Colonic mucosa (tissue), 1 donor: ENCODE data around the genes RNF13 and CLRN1.

DNA sequence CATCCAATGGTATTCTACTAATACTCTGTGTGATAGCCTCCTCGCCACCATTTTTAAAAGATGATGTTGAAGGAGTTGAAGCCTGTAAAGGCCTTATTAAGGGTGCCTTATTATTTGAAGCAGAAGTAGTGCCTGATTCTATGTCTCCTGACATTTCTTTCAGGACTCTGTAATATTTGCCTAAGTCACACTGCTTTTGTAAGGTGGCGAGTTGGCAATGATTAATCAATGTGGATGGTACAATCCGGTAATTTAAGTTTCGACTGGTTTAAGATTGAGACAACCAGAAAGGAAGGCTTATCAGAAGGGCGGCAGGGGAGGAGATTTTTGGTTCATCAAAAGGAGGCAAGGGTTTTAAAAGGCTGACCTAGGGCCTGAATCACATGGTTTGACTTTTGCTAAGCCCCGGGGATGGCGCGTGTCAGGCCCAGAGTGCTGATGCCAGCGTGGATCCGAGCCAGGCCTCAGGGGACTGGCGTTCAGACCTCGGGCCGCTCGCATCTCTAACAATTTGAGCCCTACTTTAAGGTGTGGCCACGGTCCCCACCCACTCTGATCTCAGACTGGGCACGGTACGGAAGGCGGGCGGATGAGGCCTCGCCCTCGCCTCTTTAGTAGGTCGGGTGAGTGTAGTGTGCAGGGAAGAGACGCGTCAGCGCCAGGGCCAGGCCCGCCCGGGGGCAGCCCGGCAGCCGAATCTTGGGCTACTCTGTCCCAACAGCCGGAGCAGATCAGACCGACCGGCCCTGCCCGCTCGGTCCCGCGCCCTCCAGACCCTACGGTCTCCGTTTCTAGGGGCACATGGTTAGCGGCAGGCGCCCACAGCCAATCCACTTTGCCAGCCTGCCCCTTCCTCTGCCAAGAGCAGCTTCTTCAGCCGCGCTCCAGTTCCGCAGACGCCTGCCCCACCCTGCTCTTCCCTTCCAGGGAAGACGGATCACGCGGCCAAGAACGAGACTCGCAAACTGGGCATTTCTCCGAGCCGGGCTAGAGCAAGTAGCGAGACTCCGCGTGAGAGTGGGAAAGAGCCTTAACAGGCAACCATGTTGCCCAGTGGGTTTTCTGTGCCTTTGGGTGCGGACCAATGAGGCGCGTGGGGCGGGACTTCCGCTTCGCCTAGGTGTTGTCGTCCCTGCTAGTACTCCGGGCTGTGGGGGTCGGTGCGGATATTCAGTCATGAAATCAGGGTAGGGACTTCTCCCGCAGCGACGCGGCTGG, at the start of gene RNF13:
RNF13 (plus strand) TSS at position 1,115 of the 1,218 bp plus-strand sequence.
- PRO-cap: bidirectional peak, plus-strand start at position 617 of the sequence, minus-strand start at position 474 of the sequence; bidirectional peak, plus-strand start at position 1,138 of the sequence, minus-strand start at position 898 of the sequence

DNA sequence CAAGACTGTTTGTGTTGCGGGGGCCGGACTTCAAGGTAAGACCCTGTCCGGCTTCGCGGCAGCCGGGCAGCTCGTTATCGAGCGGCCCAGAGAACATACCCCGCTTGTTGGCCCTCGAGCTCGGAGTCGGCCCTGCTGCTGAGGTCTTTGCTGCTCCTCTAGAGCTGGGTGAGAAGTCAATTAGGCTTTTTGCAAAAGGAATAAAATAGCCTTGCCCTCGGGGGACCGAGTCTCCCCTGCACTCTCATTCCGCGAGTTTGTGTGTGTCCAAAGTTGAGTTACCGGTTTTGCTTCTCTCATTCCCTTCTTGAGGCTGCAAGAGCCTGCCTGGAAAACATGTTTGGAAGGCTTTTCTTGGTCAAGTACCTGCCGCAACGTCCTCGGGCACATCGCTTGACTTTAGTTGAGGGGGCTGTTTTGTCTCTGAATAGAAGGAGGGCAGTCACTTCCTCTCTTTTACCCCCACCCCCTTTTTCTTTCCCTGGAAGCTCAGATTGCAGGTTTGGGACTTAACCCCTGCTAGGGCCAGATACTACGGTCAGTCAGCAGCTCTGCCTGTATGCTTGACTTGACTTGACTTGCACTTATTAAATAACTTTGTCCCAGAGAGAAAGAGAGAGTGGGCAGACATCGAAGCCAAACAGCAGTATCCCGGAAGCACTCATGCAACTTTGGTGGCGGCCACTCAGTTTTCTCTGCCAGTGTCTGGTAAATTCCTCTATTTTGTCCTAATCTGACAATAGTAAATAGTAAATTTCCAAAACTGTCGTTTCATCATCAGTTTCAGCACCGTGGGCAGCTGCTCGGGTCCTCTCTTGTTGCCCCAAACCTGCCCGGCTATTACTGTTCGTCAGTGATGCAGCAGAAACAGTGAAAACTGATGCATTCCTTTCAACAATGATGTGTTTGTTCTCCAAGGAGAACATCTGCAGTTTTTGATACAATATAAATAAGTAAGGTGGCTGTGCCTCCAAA, 591 bp downstream of the RNF13 start:
- PRO-cap: bidirectional peak, plus-strand start at position 507 of the sequence, minus-strand start at position 391 of the sequence; unidirectional peak, minus-strand start at position 665 of the sequence; unidirectional peak, minus-strand start at position 697 of the sequence

DNA sequence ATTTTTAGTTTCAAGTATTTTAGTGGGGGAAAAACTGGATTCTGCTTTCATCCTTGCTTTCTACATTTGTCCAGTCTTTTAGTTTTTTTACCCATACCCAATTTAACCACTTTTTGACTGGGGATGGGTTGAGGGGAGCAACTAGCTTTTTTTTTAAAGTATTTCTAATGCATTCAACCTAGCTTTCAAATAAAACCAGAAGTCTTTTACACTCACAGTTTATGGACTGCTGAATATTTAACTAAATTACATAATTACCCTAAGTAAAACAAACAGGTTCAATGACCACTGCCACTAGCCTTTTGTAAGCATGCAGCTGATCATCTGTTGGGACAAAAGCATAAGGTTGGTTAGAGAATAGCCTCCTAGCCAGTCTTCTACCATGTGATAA, 13.4 kb downstream of the PFN2 start:
- PRO-cap: no peak

GRCh38 chr3:149958323-149958724, 12.4 kb downstream of the PFN2 start:
- PRO-cap: no peak

GRCh38 chr3:150384599-150385261, 23.4 kb upstream of the TSC22D2 start:
- PRO-cap: no peak

- PRO-cap: no peak
These were observed 22.7 kb upstream of the TSC22D2 start for GRCh38 chr3:150385262-150385864.

GRCh38 chr3:150411441-150411887, 3.4 kb downstream of the TSC22D2 start:
- PRO-cap: no peak

GRCh38 chr3:150433781-150434430, 25.8 kb downstream of the TSC22D2 start:
- PRO-cap: no peak

GRCh38 chr3:150541120-150541969, 5.0 kb downstream of the SERP1 start:
- PRO-cap: no peak

DNA sequence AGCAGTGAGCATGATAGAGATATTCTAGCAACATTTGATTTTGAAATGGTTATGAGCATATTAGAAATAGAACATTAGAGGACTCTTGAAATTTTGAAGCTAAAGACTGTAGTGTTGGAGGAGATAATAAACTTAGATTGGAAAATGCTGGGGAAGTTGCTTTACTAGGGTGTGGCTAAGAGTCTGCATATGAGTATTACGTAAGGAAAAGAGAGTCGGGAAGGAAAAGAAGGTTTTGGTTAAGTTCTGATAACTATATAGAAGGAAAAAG, 711 bp downstream of the EIF2A start:
- PRO-cap: unidirectional peak, minus-strand start at position 128 of the sequence

GRCh38 chr3:150607262-150607839, 4.2 kb downstream of the SELENOT start:
- PRO-cap: no peak

- PRO-cap: no peak
These were observed 32.3 kb downstream of the SELENOT start for GRCh38 chr3:150635404-150635896.

DNA sequence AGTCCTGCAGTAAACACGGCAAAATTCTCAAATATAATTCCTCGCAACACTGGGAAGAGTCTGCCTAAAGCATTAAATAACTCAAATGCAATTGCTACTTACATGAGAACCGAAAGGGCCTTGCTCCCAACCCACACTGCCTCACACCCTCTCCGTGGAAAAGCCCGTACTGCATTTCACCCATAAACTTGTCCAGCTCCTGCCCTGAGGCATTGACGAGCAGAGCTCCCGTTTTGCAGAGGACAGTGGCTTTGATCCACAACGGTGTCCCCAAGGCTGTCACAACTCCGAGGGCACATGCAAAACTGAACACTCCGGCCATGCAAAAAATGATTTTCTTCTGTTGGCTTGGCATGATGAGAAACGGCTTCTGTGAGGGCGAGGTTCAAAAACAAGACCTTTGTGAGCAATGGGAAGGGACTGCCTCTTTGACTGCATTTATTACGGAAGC, at the start of gene CLRN1:
CLRN1 (minus strand) TSS at position 374 of the 451 bp plus-strand sequence.
- PRO-cap: no peak

- PRO-cap: no peak
These were observed 315 bp upstream of the CLRN1 start for GRCh38 chr3:150972905-150973178.

DNA sequence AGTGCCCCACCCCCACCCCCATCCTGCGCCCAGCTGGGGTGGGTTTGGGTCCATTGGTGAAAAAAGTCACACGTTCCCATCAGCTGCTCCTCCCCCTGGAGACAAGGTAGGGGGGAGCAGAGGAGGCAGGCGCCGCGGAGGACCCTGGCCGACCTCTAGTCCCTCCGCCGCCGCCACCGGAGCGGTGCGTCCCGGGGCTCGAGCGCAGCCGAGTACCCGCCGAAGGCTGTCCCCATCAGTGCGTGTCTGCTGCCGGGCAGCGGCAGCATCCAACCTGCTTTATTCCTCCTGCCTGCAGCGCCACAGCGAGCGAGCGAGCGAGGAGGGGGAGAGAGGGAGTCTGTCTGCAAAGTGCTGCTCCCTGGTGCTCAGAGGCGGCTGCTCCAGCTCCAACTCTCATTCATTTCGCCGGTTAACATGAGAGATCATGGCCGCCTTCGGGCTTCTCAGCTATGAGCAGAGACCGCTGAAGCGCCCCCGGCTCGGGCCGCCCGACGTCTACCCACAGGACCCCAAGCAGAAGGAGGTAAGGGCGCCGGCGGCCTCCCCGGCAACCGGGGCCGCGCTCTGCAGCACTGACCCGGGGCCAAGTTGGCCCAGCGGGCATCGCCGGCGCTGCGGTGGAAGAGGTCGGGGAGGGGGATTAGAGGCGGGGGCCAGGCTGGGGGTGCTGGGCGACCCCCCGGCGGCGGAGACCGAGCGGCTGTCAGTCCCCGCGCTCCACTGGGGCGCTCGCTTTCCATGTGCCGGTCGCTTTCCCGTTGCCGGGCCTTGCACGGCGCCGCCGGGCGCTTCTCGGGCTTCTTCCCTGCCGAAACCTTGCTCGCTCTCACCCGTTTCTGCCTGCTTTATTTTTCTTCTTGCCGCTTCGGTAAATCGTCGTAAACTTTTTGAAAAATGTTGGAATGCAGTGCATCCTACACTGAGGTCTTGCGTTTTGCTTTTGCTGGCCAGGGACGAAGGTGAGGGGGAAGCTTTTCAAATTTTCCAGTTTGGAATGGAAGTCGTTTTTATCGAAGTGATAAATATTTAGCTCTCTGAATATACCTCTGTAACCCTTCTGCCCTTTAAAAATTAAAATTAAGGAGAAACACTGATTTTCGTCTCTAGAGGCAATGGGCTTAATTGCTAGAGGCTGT, 1.4 kb downstream of the MED12L start:
- PRO-cap: no peak

DNA sequence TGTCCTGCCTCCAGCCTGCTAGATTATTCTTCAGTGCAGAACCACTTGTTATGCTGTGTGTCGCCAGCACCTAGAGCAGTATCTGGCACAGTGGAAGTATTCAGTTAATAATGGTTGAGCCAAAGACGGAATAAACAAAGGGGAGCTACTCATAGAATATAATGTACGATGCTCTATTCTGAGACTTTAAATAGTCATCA, 13.4 kb downstream of the P2RY14 start:
- PRO-cap: no peak

- PRO-cap: no peak
These were observed 16.0 kb downstream of the GPR87 start for GRCh38 chr3:151300737-151300977.

GRCh38 chr3:151340535-151340943, 11.2 kb upstream of the P2RY13 start:
- PRO-cap: no peak

DNA sequence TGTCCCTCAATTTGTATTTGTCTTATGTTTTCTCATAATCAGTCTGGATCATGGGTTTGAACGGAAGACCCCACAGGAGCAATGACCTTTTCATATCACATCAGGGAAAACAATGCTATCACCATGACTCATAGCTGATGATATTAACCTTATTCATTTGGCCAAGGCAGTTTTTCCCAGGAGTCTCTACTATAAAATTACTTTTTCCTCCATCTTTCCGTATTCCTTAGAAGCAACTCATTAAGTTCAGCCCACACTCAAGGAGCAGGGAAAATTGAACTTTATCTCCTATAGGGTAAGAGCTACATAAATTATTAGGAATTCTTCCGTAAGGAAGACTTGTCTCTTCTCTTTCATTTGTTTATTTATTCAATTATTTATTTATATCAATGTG, 32.8 kb downstream of the AADACL2 start:
- PRO-cap: no peak

- PRO-cap: no peak
These were observed 18.5 kb downstream of the AADAC start for GRCh38 chr3:151832452-151832767.